AG09319 (cell line): ENCODE data around the gene RBBP8.

DNA sequence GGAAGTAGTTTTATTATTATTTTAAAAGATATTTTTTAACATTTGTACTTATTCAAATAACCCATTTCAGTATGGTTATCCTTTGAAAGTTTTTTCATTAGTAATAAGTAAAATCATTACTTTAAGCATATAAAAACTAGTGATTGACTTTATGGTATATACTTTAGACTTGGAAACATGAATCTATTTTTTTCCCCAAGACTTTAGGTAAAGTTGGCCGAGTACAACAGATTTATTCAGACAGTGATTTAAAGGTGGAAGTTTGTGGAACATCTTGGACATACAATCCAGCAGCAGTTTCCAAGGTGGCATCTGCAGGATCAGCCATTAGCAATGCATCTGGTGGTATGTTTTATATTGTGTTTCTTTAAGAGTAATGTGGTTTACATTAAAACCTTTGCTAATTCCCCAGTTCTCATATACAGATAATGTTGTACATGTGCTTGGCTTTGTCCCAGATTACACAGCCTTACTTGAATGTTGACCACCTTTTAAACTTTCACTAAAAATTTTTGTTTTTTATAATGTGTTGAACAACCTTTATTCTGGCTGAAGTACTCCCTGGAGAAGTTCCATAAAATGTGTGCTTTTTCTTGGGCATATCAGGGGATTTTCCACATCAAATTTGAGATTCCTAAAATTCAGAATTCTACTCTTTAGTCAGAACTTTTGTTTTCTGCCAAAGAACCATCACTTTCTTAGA is 57.4 kb downstream of the MIB1 start:
- RRBS = no CpG with 5 or more reads among the region's 1 CpG

- RRBS = no CpG with 5 or more reads among the region's 7 CpGs
Observed at GRCh38 chr18:21831231-21831903, 90.8 kb downstream of the MIB1 start.

- RRBS = no CpG with 5 or more reads among the region's 3 CpGs
Observed at GRCh38 chr18:21865752-21866548, 125.4 kb downstream of the MIB1 start.

GRCh38 chr18:22018352-22018756 is 151.0 kb upstream of the GATA6 start:
- RRBS = no CpG with 5 or more reads among the region's 3 CpGs

GRCh38 chr18:22021739-22022062 is 147.7 kb upstream of the GATA6 start:
- RRBS = no CpG with 5 or more reads among the region's 7 CpGs

DNA sequence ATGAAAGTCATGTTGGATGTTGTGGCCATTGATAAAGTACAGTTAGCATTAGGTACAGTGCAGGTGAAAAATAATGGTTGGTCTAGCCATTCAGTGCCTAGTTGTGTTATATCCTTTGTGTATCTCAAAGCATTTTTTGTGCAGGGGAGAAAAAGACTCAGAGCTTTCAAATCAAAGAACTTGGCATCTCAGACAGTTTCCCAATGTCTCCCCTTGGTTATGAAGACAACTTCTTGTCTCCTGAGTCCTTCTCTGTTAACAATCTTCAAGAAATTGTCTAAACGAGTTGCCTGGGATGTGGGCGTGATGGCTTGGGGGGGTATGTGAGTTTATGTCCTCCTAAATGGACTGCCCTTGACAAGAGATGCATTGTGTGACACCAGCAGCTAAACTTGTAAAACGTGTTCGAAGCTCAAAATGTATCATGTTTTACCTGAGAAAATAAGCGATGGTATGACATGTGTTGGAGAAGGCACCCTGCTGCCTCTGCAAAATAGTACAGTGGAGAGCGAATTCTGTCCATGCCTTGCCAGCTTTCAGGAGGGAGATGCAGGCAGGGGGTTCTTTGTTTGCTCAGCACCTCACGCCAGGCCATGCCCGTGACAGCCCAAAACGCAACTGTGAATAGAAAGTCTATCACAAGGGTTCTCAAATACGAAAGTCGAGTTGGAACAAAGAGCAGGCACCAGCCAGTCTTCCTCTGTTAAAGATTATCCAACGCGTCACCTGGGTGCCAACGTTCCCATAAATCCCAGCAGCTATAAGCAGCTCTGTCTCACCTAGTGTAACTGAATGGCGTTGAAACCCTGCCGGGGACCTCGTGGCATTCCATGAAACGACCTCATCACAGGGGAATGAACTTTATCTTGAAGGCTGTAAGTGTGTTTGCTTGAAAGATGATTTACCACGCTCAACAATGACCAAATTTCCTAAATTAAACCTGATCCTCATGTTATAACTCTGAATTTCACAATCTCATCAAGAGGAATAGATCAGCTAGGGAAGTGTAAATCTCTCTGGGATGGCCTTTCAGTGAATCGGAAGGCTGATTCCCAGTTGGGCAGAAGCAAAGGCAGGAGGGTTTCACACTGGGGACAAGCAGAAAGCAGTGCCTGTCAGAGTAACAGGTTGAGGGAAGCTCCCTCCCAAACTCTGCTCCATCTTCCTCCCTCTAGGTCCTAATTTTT is 85.0 kb upstream of the GATA6 start:
- RRBS = no CpG with 5 or more reads among the region's 20 CpGs

DNA sequence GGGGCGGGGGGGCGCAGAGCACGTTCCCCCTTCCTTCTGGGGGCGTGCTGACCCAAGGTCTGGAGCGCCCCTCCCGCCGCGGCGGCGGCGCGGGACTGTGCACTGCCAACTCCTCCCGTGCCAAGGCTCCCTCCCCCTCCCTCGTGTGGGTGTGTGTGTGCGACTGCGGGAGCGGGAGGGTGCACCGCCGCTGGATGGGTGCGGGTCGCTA is 513 bp upstream of the GATA6 start:
- RRBS = no CpG with 5 or more reads among the region's 21 CpGs

GRCh38 chr18:22211594-22211959 is 42.2 kb downstream of the GATA6 start:
- RRBS = no CpG with 5 or more reads among the region's 2 CpGs

DNA sequence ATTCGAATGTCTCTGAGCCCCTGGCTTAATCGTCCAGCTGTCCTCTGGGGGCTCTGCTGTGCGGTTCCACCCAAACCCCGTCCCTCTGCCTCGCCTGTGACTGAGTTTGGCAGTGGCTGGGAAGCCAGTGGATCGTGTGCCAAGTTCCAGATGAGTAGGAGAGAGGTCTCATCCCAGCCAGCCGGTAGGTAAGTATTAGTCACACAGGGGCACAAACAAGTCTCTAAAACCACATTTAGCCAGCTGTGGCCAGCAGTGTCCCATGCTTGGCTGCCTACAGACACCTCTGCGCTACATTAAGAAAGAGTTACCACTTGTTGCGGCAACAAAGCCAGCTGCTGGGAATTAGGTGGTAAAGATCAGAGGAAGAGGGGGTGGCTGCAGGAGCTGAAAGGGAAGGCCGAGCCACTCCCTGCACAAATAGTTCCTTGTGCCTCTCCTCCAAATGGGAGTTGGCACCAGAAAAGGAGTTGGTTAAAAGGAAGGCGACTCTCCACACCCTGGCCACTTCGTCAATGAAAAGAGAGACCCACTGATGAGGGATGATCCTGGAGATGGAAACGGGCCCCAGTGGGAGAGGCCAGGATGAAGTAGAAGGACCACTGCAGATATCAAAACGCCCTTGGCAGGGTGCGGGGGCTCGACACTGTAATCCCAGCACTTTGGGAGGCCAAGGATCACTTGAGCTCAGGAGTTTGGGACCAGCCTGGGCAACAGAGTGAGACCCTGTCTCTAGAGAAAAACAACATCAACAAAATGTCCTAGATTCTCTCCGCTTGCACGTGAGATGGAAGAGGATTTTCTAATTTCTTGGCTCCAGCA is 81.4 kb downstream of the GATA6 start:
- RRBS = no CpG with 5 or more reads among the region's 18 CpGs

DNA sequence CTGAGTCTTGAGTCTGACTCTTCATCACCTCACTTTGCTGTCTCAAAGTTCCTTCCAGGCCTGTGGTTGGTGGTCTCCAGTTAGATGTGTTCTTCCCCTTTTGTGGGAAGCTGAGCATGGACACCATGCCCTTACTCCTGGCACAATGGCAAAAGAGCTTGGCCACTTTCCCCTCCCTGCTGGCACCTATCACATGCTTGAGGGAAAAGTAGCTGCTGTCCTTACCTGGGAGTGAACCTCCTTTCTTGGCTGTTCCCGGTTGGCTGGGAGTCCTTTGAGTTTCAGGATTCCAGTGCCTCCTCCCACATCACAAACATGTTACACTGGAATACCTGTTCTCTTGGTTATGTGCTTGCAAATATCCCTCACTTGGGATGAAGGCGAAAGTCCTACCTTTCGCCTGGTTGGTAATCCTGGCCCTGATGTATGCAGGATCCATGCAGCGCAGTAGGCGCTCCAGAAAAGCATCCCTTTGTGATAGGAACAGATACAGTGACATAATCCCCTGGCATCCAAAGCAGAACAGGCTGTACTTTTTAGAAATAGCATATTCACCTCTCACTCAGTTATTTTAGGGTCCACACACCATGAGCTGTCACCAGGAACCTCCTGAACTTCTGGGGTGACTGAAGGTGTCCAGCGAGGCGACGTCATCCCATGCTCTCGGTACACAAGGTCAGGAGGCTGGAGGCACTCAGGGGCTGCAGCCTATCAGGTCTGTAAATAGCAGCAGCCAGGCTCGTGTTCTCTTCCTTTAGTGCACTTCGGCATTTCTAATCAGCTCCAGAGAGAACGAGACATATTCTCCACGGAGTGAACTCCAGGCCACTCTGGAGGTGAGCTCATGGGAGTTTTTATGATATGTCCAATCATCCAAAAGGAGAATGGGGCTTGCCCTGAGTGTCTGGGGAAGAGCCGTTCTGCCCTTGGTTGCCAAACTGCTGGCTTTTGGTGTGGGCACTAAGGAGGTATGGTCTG is 98.1 kb downstream of the GATA6 start:
- RRBS = no CpG with 5 or more reads among the region's 14 CpGs

DNA sequence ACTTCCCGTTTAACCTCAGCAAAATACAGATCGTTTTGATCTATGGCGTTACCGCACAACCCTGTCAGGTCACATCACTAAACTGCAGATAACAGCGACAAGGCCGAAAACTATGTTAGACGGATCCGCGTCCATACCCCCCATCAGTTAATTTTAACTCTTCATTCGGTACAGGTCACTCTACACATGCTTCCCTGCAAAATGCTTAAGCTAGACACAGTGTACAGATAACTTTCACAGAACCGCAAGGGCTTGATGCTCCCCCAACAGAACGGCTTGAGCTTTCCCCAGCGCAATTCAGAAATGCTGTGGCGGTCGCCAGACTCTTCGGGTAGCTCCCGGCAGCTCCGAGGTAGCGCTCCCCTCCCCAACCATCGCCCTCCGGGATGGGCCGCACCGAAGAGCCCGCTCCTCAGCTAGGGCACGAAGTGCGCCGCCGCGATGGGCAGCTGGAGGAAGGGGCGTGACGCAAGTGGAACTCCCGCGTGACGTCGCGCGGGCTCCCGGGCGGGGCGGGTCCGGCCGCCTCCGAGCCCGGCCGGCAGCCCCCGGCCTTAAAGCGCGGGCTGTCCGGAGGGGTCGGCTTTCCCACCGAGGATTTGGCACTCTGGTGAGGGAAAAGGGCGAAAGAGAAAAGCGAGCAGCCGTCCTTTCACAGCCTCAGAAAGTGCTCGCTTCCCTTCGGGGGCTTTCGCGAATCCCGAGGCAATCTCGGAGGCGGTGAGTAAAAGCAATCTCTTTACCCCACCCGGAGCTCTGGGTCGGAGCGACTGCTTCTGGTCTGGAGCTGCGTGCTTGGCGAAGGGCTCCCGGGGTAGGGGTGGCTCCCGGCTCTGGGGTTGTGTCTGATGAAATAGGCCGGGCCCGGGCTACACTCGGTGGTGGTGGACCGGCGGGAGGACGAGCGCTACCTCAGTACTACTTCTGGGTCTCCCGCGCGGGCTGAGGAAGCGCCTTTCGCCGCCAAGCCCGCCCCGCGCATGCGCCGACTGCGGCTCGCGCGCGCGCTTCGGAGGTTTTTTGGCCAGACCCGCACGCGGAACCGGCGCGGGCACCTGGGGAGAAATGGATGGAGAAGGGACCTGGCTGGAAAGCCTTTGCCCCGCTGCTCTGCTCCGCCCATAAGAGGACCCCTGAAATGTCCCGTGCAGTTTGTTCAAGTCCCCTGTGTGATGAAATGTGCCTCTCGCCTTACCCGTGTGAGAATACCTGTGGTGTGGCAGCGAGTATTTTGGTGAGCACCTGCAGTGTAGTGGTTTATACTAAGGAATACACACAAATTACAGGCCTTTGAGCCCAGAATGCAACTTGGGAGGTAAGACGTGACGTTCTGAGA is at the start of gene RBBP8:
Gene RBBP8 (plus strand): TSS at position 484 of the 1,336 bp plus-strand sequence.
- RRBS = 2% methylated on average over 11 of the region's 107 CpGs

GRCh38 chr18:23053695-23054322 is 81.5 kb upstream of the CABLES1 start:
- RRBS = no CpG with 5 or more reads among the region's 11 CpGs

GRCh38 chr18:23142995-23143872 is 7.9 kb downstream of the CABLES1 start:
- RRBS = no CpG with 5 or more reads among the region's 10 CpGs

- RRBS = 10% methylated on average over 2 of the region's 22 CpGs
Observed at GRCh38 chr18:23231153-23232151, 96.2 kb downstream of the CABLES1 start.

DNA sequence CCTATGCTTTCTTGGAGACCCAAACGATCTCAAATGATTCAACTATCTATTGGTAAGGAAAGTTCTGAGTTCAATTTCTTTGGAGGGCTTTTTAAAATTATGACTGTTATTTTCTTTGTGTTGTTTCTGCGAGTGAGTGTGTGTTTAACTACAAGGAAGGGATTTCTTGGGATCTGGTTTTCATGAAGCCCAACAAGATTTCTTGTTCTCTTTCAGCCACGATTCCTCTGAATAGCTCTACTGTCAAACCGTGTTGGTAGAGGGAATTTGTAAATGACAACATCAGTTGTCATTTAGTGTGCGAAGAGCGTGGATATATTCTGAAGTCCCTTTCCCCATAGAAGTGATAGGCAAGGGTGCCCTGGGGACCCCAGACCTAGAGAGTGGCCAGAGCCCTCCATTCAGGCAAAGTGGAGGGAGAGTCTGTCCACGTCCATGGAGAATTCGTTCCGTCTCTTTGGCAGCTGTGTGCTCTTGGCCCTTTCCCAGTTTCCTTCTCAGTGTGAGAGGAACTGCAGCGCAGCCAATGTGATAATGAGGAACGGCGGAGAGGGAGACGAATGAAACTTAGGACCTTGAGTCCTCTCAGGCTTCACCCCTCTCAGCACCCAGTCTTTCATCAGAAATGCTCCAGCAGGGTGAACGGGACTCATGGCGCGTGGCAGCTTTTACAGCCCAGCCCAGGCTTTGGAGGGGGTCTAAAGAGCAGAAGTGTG is 79.9 kb downstream of the TMEM241 start:
- RRBS = no CpG with 5 or more reads among the region's 16 CpGs

DNA sequence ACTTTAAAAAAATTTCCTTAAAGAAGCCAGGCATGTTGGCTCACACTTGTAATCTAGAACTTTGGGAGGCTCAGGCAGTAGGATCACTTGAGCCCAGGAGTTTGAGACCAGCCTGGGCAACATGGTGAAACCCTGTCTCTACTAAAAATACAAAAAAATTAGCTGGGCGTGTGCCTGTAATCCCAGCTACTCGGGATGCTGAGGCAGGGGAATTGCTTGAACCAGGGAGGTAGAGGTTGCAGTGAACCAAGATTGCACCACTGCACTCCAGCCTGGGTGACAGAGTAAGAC is 22.0 kb downstream of the RIOK3 start:
- RRBS = no CpG with 5 or more reads among the region's 2 CpGs

- RRBS = no CpG with 5 or more reads among the region's 11 CpGs
Observed at GRCh38 chr18:23487931-23488555, 15.3 kb upstream of the RMC1 start.

- RRBS = no CpG with 5 or more reads among the region's 63 CpGs
Observed at GRCh38 chr18:23618702-23619905, 32.8 kb upstream of the NPC1 start.

GRCh38 chr18:23872411-23873305 is 141.9 kb upstream of the TTC39C start:
- RRBS = 83% methylated on average over 5 of the region's 25 CpGs

DNA sequence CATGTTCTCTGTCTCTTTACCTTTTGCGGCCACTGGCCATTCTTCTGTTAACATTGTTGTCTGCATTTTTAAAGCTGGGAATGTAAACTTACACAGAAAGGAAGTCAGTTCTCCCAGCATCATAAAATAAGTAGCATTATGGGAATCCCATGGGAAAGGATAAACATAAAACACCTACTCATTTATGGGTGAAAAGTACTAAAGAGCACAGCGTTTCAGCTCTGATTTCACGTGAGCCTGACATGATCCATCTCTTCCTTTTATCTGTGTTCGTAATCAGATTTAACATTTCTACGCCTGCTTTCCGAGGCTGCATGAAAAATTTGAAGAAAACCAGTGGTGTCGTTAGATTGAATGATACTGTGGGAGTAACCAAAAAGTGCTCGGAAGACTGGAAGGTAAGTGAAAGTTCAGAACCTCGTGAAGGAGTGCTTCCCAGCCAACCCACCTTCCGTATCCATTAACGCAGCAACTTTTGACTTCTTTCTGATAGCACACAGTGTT is 86.7 kb upstream of the TTC39C start:
- RRBS = no CpG with 5 or more reads among the region's 11 CpGs